ENCODE measurements around a stretch of chr12.

DNA sequence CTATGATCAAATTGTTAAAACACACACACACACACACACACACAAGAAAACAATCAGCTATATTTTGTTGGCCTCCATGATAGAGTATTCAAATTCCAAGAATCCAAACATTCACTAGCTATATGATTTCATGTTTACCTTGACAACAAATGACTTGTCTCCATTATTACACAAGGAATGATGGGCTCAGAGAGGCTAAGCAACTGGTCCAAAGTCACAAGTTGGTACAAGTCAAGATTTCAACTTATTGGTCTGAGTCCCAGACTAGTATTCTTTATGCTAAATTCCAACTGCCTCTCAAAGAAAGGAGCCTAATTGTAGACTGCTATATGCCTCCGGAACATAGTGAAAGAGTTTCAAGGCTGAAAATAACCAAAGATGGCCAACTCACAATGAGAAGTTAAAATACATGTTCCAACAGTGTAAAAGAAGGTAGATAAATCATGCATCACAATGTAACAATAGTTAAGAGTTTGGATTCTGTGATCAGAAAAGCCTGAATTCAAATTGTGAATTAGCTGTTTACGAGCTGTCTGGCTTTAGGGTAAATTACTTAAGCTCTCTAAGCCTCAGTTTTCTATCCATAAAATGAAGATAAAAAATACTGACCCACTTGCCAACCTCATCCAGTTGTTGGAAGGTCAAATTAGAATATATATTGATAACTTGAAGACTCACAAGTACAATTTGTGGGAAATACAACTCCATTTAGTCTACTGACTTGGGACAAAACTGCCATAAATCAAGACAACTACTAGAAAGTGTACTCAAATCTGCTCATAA is 7.4 kb downstream of the BTG1 start:
- PRO-cap, 3 experiments = no peak in any of the 3 experiments
- RAMPAGE, long total RNA, 2 experiments = no peak in any of the 2 experiments
- RRBS = no CpG with 5 or more reads among the region's 2 CpGs

DNA sequence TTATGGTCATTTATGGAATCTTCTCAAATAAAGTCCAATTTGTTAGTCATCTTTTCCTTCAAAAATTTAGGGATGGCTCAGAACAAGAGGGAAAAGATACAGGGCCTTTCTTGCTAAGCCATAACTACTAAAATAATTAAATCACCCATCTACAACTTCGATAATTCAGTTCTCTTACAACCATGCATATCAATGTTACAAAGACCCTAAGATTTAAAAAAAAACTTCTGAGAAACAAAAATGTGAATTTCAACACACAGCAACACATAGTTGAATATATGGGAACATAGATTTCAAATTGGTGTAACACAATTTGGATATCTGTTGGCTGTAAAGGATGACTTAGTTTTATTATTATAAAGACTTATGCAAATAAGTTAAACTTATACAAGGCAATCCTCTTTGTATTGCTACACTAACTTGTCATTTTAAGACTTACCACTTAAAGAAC is 6.7 kb downstream of the BTG1 start:
- PRO-cap, 3 experiments = no peak in any of the 3 experiments
- RAMPAGE, long total RNA, 2 experiments = no peak in any of the 2 experiments
- RRBS = no CpG with 5 or more reads among the region's 1 CpG

- PRO-cap, 3 experiments = no peak in any of the 3 experiments
- RAMPAGE, long total RNA, 2 experiments = no peak in any of the 2 experiments
- RRBS = no CpG with 5 or more reads among the region's 10 CpGs
Observed at GRCh38 chr12:92172221-92173126, 26.8 kb upstream of the BTG1 start.

- PRO-cap, 3 experiments = no peak in any of the 3 experiments
- RAMPAGE, long total RNA, 2 experiments = no peak in any of the 2 experiments
- RRBS = no CpG with 5 or more reads among the region's 1 CpG
Observed at GRCh38 chr12:92185176-92185673, 39.6 kb upstream of the BTG1 start.

GRCh38 chr12:92362688-92363162 is 217.1 kb upstream of the BTG1 start:
- PRO-cap, 3 experiments = peak in 2 of 3 experiments; most common plus-strand start chr12:92363015 (in 2)
- RAMPAGE, long total RNA, 2 experiments = no peak in any of the 2 experiments
- RRBS = no CpG with 5 or more reads among the region's 3 CpGs

DNA sequence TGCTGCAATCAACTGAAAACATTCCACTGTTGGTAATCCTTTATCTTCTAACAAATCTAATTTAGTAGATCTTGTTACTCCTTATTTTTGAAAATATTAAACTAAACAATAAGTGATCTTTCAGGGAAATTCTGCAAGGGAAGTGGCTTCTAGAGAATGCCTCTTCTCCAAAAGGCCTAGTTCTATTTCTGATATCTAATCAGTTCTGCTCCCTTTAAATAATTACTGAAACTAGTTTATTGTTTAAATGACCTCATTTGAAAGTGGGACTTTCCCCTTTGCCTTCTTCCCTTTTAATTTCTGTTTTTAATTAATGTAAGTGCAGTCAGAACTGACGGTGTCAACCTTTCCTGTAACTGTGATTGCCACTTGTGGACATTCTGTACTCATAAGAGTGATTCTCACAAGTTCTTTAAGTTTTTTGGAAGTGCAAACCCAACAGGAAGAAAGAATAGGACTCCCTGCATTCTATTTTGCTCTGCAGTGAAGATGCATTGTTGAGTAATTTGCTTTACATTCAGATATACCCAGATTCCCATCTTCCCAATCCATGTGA is 265.4 kb upstream of the PLEKHG7 start:
- PRO-cap, 3 experiments = no peak in any of the 3 experiments
- RAMPAGE, long total RNA, 2 experiments = no peak in any of the 2 experiments
- RRBS = no CpG with 5 or more reads among the region's 1 CpG

GRCh38 chr12:92485414-92485876 is 217.3 kb upstream of the PLEKHG7 start:
- PRO-cap, 3 experiments = no peak in any of the 3 experiments
- RAMPAGE, long total RNA, 2 experiments = no peak in any of the 2 experiments
- RRBS = no CpG with 5 or more reads among the region's 4 CpGs

DNA sequence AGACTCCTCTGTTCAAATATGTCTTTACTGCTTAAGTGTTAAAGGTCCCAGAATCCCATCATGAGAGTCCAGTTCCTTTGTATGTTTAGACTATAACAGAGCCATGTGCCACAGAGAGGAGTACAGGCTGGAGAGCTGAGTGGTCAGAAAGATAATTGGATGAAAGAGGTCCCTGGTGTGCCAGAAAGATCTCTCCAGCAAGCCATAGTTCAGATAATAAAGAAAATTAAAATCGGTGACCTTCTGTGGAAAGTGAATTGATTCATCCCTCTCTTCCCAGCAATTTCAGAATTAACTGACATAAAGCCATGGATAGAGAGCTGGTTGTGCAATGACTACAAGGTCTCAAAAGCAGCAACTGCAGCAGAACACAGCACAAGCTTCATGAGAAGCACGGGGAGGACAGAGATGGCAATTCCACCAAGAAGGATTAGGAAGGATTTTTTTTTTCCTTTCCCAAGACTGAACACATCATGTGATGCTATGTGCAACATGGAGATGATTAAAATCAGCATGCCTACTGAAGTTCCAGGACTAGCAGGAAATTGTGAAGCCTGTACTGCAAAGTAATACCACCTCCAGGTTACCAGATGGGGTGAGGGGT is 154.9 kb upstream of the PLEKHG7 start:
- PRO-cap, 3 experiments = no peak in any of the 3 experiments
- RAMPAGE, long total RNA, 2 experiments = no peak in any of the 2 experiments
- RRBS = no CpG with 5 or more reads among the region's 2 CpGs

- PRO-cap, 3 experiments = no peak in any of the 3 experiments
- RAMPAGE, long total RNA, 2 experiments = no peak in any of the 2 experiments
- RRBS = no CpG with 5 or more reads among the region's 3 CpGs
Observed at GRCh38 chr12:92798749-92799547, 96.2 kb downstream of the PLEKHG7 start.

- PRO-cap, 3 experiments = no peak in any of the 3 experiments
- RAMPAGE, long total RNA, 2 experiments = no peak in any of the 2 experiments
- RRBS = no CpG with 5 or more reads among the region's 6 CpGs
Observed at GRCh38 chr12:92973401-92974094, 44.5 kb upstream of the EEA1 start.

DNA sequence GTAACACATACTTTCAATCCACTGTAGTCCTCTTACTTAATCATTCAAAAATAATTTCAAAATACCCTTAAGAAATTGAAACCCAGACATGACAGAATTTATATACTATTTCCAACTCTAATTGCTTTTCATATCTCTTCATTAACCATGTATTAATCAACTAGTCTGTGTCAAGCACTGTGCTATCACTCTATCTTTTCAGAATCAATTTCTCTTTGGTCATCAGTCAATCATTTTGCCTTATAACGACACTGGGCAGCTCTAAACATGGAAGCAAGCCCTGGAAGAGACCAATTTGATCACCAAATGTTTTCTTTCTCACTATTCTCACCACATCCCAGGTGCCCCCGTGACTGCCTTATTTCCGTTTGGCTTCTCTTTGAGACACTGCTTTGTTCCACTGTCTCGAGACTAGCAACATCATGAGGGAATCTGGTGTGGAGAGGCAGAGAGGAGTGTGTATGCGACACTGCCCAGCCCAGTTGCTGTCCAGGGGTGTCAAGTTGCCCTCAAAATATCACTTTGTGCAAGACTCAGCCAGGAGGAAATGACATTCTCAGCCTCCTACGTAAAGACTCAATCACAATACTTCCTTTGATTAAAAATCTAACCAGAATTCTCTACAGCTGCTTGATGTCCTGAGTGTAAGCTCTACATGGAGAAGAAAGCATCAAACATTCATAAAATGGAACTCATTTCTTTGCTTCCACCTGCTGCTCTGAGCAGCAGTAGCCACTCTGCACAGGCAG is 48.1 kb upstream of the EEA1 start:
- PRO-cap, 3 experiments = no peak in any of the 3 experiments
- RAMPAGE, long total RNA, 2 experiments = no peak in any of the 2 experiments
- RRBS = no CpG with 5 or more reads among the region's 6 CpGs

GRCh38 chr12:92987799-92988323 is 58.8 kb upstream of the EEA1 start:
- PRO-cap, 3 experiments = no peak in any of the 3 experiments
- RAMPAGE, long total RNA, 2 experiments = no peak in any of the 2 experiments
- RRBS = no CpG with 5 or more reads among the region's 5 CpGs

- PRO-cap, 3 experiments = no peak in any of the 3 experiments
- RAMPAGE, long total RNA, 2 experiments = no peak in any of the 2 experiments
- RRBS = no CpG with 5 or more reads among the region's 7 CpGs
Observed at GRCh38 chr12:93020384-93020999, 91.4 kb upstream of the EEA1 start.

- PRO-cap, 3 experiments = no peak in any of the 3 experiments
- RAMPAGE, long total RNA, 2 experiments = no peak in any of the 2 experiments
- RRBS = no CpG with 5 or more reads among the region's 4 CpGs
Observed at GRCh38 chr12:93130295-93130801, 201.3 kb upstream of the EEA1 start.

DNA sequence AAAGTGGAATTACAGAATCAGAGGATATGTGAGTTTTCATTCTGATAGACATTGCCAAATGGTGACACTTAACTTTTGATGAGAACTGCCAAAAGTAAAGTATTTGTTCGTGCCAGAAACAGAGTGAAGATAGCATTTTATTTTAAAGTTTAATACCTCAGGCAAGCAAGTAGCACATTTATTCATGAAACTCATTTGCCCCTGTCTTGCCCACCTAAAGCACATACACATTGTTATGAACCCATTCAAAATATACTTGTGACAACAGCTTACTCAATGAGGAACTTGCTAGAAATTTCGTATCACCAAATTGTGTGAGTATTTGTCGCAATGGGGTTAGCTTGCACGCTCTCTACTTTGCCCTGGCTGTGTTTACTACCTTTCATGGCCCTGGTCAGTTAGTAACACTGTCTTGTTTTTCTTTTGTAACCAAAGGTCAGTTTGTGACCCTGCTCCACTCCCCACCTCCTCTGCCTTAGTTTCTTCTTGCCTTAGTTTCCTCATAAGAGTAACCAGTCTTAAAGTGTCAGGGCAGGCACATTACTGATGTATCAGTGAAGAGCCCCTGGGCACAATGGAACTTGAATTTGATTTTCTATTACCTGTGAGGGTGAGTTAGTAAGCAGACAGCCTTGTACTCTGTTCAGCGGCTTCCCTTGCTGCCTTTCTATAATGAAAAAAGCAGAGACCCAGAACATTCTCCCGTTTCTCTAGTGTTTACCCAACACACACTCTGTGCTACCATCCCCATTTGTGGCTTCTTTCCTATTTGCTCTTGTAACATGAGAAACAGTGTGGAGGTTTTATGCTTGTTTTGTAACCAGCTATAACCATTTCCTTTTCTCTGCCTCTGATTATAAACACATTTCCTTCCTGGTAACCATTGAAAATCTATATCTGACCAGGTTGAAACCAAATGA is 205.9 kb upstream of the EEA1 start:
- PRO-cap, 3 experiments = no peak in any of the 3 experiments
- RAMPAGE, long total RNA, 2 experiments = no peak in any of the 2 experiments
- RRBS = no CpG with 5 or more reads among the region's 6 CpGs

DNA sequence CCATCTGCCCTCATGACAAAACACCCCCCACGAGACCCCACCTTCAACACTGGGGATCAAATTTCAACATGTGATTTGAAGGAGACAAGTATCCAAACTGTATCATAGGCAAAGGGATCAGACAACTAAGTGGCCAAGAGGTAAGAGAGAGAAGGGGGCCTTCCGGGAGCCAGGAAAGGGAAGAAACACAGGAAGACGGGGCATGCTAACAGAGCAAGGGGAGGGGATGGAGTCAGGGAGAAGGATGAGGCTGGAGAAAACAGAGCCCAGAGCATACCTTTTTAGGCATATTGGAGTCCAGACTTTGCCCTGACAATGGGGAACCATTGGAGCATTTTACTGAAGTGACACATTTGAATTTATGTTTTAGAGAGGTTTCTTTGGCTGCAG is 204.4 kb upstream of the NUDT4 start:
- PRO-cap, 3 experiments = no peak in any of the 3 experiments
- RAMPAGE, long total RNA, 2 experiments = no peak in any of the 2 experiments
- RRBS = no CpG with 5 or more reads among the region's 3 CpGs

- PRO-cap, 3 experiments = no peak in any of the 3 experiments
- RAMPAGE, long total RNA, 2 experiments = no peak in any of the 2 experiments
- RRBS = no CpG with 5 or more reads among the region's 5 CpGs
Observed at GRCh38 chr12:93381421-93382077, 3.8 kb downstream of the NUDT4 start.

DNA sequence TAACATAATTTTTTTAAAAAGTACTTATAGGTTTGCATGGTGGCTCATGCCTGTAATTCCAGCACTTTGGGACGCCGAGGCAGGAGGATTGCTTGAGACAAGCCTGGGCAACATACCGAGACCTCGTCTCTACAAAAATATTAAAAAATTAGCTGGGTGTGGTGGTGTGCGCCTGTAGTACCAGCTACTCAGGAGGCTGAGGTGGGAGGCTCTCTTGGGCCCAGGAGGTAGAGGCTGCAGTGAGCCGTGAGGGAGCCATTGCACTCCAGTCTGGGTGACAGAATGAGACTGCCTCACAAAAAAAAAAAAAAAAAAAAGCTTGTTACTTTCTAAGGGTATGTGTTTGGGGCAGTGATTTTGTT is 354 bp upstream of the MRPL42 start:
- PRO-cap, 3 experiments = no peak in any of the 3 experiments
- RAMPAGE, long total RNA, 2 experiments = no peak in any of the 2 experiments
- RRBS = no CpG with 5 or more reads among the region's 6 CpGs

- PRO-cap, 3 experiments = no peak in any of the 3 experiments
- RAMPAGE, long total RNA, 2 experiments = no peak in any of the 2 experiments
- RRBS = no CpG with 5 or more reads among the region's 13 CpGs
Observed at GRCh38 chr12:93573077-93573298, 513 bp downstream of the SOCS2 start.

DNA sequence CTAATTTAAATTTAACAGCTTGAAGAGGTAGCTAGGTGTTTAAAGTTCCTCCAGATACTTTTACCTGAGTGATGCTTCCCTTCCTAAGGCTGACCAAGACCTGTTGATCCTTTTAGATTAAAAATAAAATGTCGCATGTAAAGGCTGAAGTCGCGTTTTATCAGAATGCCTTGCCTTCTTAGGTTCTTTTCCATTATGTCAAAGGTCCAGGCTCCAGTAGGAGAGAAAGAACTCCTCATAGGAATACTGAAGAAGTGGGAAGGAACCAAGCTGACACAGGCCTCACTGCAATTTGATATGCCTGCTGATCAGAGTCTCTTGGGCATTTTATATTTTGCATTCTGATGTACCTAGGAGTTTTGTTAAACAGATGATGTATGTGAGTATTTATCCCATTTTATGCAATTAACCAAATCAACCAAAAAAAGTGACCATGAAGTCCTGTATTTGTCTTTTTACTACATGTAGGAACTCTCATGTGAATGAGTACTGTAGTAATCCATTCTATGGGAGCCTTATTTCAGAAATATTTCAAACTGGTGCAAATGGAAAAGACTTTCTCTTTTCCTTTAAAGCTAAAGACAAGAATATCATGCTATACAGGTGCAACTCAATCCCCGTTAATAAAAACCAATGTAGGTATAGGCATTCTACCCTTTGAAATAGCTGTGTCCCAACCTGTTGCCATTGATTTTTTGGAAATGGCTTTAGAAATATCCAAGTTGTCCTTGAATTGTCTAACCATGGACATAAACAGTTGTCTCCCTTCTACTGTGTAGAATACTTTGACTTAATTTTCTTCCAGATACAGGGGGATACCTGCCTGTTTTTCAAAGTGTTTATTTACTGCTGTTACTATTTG is 3.1 kb downstream of the SOCS2 start:
- PRO-cap, 3 experiments = peak in 2 of 3 experiments; most common plus-strand start position 249 of the sequence (in 2); most common minus-strand start position 195 of the sequence (in 1)
- RAMPAGE, long total RNA, 2 experiments = no peak in any of the 2 experiments
- RRBS = no CpG with 5 or more reads among the region's 4 CpGs